GM12892 (cell line): ENCODE measurements around the gene SLC6A2.

GRCh38 chr16:52611753-52612530, 65.0 kb upstream of the TOX3 start:
- RRBS = no CpG with 5 or more reads among the region's 8 CpGs

- RRBS = no CpG with 5 or more reads among the region's 17 CpGs
These were observed 108.2 kb upstream of the TOX3 start for GRCh38 chr16:52655068-52655522.

DNA sequence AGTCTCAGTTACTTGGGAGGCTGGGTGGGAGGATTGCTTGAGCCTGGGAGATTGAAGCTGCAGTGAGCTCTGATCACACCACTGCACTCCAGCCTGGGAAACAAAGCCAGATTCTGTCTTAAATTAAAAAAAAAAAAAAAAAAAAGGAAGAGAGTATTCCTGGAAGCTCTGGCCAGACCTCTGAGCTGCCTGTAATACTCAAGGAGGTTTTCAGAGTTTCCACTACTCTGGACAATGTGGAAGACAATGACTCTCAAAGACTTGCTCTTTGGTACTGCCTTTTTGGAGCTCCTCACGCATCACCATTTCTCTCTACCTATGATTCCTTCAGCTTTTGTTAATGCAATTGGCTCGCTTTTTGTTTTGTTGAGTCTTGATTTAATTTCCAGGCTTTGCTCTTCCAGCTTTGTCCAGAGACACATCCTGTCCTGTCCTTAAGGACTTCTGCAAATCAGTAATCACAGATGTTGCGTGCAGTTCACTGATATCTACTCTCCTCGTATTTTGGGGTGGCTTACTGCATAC, 10.8 kb downstream of the CHD9 start:
- RRBS = no CpG with 5 or more reads among the region's 4 CpGs

DNA sequence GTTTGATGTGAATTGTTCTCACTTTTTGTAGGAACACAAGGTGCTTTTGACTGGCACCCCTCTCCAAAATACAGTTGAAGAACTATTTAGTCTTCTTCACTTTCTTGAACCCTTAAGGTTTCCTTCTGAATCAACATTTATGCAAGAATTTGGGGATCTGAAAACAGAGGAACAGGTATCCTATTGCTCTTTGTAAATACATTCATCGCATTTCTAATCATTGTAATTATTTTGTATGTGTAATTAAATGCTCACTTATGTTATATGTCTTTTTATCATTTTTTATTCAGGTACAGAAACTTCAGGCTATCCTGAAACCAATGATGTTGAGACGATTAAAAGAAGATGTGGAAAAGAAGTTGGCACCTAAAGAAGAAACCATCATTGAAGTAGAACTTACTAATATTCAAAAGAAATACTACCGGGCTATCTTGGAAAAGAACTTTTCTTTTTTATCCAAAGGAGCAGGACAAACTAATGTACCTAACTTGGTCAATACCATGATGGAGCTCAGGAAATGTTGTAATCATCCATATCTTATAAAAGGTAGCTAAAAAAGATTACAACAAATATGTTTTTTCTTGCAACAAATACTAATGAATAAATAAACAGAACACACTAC, 188.9 kb upstream of the RBL2 start:
- RRBS = no CpG with 5 or more reads among the region's 3 CpGs

DNA sequence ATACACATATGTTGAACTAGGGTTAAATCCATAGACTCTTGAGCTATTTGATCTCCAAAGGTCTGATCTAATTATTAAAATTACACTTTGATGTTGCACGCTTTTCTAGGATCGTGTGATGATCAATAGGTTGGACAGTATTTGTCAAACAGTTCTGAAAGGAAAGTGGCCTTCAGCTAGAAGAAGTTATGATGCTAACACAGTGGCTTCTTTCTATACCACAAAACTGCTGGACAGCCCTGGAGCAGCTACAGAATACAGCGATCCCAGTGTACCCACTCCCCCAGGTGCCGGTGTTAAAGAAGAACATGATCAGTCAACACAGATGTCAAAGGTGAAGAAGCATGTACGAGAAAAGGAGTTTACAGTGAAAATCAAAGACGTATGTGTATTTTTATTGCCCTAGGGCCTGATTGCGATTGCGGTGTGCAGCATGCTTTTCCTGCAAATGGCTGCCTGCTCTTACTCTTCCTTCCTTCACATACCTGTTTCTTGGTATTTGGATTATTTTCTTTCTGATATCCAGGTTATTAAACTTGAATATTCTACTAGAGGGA, 126.6 kb upstream of the RBL2 start:
- RRBS = no CpG with 5 or more reads among the region's 8 CpGs

- RRBS = 3% methylated on average over 3 of the region's 7 CpGs
These were observed 46.8 kb upstream of the AKTIP start for GRCh38 chr16:53549786-53550132.

- RRBS = 88% methylated on average over 2 of the region's 3 CpGs
These were observed 279.4 kb downstream of the FTO start for GRCh38 chr16:53983405-53983740.

DNA sequence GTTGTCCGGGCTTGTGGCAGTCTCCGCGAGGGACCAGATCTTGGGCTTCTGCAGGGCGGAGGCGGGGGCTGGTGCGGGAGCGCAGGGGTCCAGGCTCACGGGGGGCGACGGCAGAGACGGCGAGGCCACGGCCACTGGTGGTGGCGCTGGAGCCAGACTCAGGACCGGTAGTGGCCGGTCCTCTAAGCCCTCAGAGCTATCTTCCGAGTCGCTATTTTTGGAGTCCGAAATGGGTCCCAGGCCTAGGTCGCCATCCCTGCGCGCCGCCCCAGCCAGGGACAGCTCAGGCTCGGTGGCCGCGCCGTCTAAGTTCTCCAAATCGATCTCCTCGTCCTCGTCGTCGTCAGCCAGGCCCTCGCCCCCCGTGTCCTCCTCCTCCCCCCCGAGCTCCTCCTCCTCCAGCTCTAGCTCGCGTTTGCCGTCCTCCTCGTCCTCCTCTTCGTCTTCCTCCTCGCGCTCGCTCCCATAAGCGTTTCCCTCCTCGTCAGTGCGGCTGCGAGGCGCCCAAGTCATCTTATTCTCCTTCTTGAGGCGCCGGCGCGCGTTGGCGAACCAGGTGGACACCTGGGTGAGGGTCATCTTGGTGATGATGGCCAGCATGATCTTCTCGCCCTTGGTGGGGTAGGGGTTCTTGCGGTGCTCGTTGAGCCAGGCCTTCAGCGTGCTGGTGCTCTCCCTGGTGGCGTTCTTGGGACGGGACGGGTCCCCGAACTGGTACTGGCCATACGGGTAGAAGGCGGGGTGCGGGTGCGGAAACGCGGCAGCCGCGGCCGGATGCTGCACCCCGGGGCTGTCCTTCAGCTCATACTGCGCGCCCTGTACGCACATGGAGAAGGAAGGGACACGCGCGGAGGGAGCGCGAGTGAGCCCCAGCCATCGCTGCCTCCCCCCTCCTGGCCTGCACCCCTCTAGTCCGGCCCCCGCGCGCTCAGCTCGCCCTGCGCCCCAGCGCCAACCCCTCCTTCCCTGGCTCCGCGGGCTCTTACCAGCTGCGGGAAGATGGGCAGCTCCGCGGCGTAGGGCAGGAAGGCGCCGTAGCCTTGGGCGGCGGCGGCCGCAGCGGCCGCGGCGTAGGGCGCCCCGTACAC, 1.4 kb downstream of the IRX3 start:
- RRBS = no CpG with 5 or more reads among the region's 106 CpGs

DNA sequence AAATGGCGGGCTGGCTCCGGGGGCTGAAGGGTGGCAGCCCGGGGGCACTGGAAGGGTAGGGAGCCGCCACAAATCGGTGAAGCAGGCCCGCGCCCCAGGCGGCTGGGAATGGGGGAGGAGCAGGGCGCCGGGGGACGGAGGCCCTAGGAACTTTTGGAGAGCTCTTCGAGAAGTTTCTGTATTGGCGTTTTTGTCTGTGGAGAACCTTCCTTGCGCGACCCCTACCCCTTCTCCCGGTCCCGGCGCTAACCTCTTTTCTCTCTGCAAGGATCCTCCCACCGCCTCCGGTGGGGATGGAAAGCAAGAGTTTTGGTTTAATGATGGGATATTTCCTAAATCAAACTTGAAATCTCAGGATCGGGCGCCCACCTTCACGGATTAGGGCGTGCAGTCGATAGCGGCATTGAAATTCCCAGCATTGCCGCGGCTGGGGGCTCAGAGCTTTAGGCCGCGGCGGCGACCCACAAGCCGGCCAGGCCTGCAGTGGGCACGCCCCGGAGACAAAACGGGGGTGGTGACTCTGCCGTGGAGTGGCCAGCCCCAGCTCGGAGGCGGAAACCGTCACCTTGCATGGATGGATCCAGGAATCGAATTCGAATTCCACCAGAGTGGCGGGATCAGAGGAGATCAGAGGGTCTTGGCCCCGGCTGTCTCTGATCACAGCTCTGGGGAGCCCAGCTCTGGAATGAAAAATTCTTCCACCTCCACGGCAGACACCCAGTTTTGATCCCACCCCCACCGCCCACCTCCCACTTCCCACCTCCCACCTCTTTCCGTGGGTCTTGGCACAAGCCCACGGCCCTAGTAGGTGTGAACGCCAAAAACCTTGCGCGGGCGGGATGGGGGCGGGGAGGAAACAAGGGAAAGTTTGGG, 1.0 kb upstream of the IRX3 start:
- RRBS = no CpG with 5 or more reads among the region's 53 CpGs

GRCh38 chr16:54290681-54290912, 4.0 kb upstream of the IRX3 start:
- RRBS = no CpG with 5 or more reads among the region's 9 CpGs

DNA sequence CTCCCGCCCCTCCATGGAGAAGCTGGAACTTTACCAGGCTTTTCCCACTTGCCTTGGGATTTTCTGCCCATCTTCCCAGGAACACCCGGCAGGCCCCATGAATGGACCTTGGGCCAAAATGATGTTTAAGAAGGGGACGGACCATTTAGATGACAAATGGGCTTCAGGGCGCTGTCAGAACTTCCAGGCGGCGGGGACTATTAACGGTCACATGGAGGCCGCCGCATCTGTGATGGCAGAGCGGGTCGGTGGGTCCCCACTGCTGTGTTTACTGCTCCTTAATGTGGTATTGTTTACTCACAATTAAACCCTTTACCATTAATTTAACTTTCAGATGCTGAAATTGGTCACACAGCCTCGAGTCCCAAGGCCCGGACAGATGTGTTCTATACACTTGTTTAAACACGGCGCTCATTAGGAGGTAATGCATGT, 83.7 kb upstream of the IRX3 start:
- RRBS = no CpG with 5 or more reads among the region's 15 CpGs

DNA sequence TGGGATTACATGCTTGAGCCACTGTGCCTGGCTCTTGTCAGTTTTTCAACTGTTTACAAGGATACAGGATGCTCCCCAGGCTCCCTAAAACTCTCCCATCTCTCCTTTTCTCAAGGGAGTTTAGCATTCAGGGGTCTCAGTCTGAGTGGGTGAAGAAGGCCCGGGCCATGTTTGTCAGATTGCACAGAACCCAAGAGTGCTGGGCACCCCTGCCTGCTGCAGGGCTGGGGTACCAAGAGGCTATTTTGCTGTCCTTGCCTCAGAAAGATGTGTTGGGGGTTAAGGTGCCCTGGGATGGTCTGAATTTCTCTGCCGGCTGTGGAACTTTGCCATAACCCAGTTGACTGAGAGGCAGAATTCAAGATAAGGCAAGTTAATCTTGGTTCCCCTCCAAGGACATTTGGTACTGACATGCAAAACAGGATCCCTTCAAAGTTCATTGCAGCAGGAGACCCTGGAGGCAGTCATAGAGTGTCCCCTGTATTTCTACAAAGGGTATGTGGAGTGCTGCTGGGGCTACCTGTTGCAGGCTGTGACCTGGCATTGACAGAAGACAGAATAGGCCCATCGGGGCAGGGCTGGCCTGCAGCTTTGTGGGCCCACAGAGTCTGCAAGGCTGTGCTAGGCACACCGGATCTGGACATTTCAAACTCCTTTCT, 135.5 kb upstream of the IRX3 start:
- RRBS = no CpG with 5 or more reads among the region's 4 CpGs

DNA sequence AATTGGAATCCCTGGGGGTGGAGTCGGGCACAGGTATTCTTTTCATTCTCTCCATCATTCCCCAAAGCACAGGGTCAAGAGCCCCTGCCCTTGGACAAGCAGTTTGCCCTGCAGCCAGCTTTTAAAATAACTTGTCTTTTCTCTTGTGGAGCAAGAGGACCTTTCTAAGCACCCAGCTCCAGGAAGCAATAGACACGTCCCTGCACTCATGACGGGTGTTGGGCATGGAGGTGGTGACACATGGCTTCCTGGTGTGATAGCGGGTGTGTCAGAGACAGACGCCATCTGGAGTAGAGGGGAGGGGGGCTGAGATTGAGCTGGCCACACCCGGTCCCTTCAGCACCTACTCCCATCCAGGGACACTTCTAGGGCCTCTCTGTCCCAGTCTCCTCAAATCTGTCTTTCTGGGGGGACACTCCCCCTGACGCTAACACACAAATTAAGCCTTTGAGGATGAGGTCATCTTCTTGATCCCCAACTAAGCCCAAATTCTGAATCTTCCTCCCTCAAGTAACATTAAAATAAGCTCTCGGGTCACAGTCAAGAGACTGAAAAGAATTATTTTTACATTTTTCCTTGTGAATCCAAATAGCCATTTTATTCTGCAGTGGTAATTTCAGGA, 216.5 kb upstream of the IRX3 start:
- RRBS = no CpG with 5 or more reads among the region's 8 CpGs

GRCh38 chr16:54714767-54715258, 215.9 kb upstream of the IRX5 start:
- RRBS = no CpG with 5 or more reads among the region's 1 CpG

- RRBS = no CpG with 5 or more reads among the region's 8 CpGs
These were observed 26.9 kb upstream of the IRX6 start for GRCh38 chr16:55297013-55297580.

DNA sequence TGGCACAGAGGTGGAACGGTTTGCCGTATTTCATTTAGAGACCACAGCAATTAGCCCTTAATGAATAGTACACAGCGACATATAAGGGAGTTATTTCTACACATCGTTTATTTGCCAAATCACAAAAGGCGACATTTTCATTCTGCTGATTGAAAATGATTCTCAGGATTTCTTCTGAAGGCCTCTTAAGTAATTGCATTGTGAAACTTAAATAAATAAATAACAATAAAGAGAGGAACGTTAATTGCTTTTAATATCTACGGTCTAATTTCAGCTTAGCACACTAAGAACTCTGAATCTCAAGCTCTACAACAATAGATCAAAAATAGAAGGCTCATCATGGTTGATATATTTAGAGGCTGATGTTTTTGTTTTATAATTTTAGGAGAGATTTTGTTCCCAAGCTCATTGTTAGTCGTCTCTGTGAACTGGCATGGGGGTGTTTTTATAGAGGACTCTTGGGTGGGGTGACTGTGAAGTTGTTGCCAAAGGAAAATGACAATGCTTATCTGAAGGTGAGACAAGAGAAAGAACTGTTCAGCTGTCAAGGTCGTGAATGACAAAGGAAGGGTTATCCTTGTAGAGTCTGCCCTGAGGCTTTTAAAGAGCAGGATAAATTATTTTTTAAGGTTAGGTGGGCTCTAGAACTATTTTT, 60.7 kb downstream of the IRX6 start:
- RRBS = no CpG with 5 or more reads among the region's 9 CpGs

DNA sequence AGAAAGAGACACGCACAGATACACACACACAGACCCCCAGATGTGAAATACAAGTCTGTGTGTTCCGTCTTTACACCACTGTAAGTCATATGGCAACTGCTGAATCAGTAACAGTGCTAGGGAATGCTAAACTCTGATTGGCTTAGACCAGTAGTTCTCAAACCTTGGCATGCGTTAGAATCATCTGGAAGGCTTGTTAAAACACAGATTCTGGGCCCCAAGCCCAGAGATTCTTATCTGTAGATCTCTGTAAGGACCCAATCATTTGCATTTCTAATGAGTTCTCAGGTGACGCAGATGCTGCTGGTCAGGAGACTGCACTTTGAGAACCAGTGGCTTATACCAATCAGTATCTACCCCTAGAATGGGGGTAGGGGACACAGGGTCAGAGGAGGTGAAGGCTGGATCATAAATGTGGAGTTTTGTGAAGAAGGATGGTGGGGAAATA, 12.9 kb upstream of the LPCAT2 start:
- RRBS = no CpG with 5 or more reads among the region's 4 CpGs

GRCh38 chr16:55559100-55559786, 7.2 kb upstream of the CAPNS2 start:
- RRBS = no CpG with 5 or more reads among the region's 1 CpG

DNA sequence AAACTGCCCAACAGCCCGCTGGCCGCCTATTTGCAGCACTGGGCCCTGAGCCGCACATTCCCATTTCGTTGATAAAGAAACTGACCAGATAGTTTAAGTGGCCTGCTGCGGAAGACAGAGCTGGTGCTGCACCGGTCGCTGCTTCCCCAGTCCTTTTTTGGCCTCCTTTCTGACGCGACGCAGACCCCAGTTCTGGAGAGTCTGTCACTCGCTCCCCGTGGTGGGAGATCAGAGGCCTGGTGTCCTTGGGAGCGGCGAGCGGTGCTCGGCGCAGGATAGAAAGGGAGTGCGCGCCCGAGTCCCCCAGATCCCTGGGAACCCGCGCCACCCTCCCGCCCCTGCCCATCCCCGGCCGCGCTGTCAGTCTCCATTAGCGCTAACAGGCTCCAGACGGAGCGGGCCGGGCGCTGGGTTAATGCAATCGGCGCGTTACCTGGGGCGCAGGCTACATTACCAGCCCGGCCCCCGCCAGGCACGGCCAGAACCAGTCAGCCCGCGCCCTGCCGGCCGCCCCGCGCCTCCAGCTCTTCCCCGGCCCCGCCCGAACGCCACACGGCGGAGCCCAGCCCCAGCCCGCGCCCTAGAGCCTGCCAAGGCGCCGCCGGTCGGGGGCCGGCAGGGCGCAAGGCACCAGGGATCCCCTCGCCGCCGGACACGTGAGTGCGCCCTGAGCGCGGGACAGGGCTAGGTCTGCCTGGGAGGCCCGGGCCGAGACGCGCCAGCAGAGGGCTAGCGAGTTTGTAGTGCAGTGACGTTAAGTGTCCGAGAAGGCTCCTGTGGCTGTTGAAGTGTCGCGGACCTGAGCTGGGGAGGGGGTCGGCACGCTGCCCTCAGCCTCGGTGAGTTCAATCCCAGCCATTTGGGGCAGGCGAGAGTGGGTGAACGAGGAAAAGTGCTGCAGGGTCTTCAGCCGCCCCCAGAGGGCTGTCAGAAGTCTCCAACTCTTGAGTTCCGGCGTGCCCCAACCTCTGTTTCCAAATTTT, at the start of gene SLC6A2:
TSS of gene SLC6A2 (plus strand) at position 475 of the 983 bp plus-strand sequence.
- RRBS = 10% methylated on average over 35 of the region's 82 CpGs

- RRBS = no CpG with 5 or more reads among the region's 5 CpGs
These were observed 75.9 kb downstream of the CES1 start for GRCh38 chr16:55756936-55757427.